Measurements from ENCODE around the genes FAM168A, DNAJB13 and RPS3.

GRCh38 chr11:73367983-73368716, 8.0 kb upstream of the RELT start:
- RRBS, result no CpG with 5 or more reads among the region's 8 CpGs

- RRBS, result 2% methylated on average over 11 of the region's 32 CpGs
These were observed 817 bp downstream of the RELT start for GRCh38 chr11:73376963-73377469.

- RRBS, result 100% methylated on average over 1 of the region's 16 CpGs
These were observed 9.9 kb downstream of the RELT start for GRCh38 chr11:73385840-73386717.

GRCh38 chr11:73595588-73596099, 2.3 kb downstream of the FAM168A start:
- RRBS, result no CpG with 5 or more reads among the region's 6 CpGs

GRCh38 chr11:73597346-73598427, at the start of gene FAM168A:
TSS of gene FAM168A (minus strand) at chr11:73598112.
- RRBS, result 1% methylated on average over 50 of the region's 83 CpGs

DNA sequence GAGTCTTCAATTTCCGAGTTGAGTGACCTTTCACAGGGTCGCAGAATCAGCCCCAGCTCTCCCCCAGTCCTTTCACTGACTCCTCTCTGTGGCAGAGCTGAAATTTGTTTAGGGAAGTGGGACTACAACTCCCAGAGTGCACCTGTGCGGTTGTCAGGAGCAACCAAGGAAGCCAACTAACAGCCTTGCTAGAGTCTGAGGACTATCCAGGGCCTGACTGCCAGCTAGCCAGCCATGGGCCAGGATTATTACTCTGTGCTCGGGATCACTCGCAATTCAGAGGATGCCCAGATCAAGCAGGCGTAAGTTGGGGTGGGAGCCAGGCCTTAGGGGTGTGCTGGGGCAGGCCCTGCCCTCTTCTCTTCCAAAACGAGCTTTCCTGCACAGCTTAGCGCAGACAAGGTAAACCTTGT, at the start of gene DNAJB13:
TSS of gene DNAJB13 (plus strand) at position 191 of the 413 bp plus-strand sequence.
- RRBS, result no CpG with 5 or more reads among the region's 8 CpGs

- RRBS, result no CpG with 5 or more reads among the region's 10 CpGs
These were observed 13.7 kb upstream of the UCP3 start for GRCh38 chr11:74022452-74023130.

- RRBS, result no CpG with 5 or more reads among the region's 5 CpGs
These were observed 60.3 kb upstream of the UCP3 start for GRCh38 chr11:74069047-74069658.

DNA sequence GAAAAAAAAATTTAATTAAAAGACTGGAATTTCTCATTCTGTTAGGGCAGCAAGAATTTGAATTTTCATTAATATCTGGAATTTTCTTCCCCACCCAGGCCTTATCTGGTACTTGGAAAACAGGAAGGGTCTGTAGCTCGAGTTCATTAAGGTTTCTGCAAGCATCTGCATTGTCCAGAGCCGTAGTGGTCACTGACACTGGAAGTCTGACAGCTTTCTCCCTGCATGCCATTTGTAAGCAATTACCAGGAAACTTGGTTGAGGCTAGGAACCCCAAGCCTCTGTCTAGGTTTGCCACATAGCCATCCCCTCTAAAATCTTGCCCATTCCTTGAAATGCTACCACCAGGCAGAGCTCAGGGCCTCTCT, 5.4 kb upstream of the PGM2L1 start:
- RRBS, result no CpG with 5 or more reads among the region's 2 CpGs

DNA sequence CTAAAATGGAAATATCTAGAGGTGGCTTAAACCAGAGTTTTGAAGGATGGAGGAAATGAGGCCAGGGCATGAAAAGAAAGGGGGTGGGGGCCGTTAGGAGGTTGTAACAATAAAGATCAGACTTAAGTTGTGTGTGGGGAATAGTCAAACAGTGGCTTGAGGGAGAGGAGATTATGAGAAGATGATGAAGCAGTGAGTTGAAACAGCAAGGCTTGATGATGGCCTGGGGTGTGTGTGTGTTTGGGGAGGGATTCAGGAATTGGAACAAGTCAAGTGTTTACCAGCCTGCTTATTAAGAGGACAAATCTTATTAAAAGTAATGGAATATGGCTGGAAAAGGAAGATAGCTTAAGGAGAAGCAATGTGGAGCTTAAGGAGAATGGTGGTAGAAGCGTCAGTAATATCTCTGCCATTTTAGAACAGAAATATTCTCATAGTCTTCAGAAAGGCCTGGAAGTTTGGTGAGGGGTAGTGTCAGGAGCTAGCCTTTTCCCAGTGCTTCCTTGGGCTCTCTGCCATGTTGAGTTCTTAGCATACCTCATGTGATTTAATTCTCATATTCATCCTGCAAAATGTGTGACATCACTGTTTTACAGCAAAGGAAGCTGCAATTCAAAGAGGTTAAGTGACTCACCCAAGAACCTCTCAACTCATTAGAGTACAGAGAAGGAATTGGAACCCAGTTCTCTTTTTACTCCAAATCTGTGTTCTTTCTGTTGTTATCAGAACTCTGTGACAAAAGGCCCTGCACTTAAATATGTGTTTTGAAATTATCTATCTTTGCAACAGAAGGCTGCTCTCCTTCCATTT, 71.9 kb downstream of the RNF169 start:
- RRBS, result no CpG with 5 or more reads among the region's 2 CpGs

- RRBS, result no CpG with 5 or more reads among the region's 2 CpGs
These were observed 90.0 kb downstream of the RNF169 start for GRCh38 chr11:74838570-74839197.

DNA sequence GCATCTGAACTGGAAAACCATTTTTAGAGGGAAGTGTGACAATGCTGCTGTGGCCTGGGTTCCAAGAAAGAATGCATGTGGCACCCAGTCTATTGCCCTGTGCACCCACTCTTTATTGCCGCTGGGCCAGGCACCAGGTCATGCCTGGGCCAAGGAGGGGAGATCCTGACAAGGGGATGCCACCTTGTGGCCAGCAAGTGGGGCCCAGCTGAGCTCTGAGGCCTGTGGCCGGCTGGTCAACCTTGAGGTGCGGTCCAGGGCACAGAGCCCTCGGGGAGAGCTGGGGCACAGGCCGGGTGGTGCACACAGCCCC, 94.2 kb downstream of the RNF169 start:
- RRBS, result 100% methylated on average over 2 of the region's 5 CpGs

GRCh38 chr11:75139963-75140642, 10.8 kb upstream of the SLCO2B1 start:
- RRBS, result no CpG with 5 or more reads among the region's 19 CpGs

DNA sequence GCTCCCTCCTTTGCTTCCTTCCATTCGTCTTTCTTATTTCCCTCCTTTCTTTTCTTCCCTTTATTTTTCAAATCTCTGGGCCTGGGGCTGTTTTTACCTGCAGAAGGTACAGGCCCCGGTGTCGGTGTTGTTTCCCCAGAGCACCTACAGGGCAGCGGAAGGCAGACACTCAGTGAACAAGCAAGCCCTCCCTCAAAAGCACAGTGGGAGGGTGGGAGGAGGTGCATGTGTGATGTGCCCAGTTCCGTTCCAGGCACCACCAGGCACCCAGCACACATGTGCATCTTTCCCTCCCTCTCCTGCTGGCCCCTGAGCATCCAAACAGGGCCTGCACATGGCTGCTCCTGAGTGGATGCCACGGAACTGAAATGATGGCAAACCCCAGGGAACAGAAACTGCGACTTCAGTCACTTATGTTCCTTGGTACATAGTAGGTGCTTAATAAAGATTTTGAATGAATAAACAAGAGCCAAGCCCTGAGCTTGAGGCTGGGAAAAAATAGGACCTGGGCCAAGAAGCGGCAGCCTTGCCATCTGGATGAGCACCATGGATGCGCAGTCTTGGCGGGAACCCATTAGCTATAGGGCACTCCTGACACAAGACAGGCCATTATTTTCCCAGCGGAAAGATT, 47.8 kb downstream of the ARRB1 start:
- RRBS, result no CpG with 5 or more reads among the region's 11 CpGs

GRCh38 chr11:75372577-75372780, 21.0 kb upstream of the ARRB1 start:
- RRBS, result no CpG with 5 or more reads among the region's 1 CpG

DNA sequence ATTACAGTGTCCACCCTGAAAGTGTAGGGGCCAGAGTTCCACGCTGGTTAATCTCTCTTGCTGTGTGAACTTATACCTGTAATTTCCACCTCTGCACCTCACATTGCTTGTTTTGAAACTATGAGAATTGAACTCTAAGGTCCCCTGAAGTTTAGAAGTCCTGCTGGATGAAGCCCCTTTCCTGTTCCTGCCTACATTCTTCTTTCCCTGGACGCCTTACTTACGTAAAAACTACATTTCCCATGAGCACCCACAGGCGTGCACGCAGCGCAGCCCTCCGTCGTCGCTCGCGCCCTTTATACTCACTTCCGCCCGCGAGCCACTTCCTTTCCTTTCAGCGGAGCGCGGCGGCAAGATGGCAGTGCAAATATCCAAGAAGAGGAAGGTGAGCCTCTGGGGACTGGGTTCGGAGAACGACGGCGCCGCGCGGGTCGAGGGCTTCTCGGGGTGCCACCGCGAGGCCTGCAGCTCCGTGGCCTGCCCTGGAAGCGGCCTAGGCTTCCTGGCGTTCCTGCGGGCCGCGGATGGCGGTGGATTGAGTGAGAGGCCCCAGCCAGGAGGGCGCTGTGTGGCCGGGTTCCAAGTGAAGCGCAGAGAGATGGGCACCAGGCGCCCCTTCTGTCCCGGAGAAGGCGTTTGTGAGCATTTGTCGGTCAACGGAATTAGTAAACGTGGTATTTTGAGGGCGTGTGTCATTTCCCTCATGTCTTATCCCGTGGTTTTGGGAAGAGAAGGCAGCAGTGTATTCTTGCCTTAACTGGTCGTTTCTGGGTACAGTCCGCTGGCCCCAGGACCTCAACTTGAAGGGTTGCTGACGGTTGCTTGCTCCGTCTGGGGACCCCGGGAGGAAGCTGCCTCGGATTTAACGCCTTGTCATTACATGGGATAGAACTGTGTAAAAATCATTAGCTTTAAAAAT, at the start of gene RPS3:
TSS of gene RPS3 (plus strand) at position 326 of the 919 bp plus-strand sequence.
- RRBS, result 2% methylated on average over 4 of the region's 54 CpGs

GRCh38 chr11:75401156-75401827, 2.0 kb downstream of the RPS3 start:
- RRBS, result 88% methylated on average over 1 of the region's 13 CpGs

DNA sequence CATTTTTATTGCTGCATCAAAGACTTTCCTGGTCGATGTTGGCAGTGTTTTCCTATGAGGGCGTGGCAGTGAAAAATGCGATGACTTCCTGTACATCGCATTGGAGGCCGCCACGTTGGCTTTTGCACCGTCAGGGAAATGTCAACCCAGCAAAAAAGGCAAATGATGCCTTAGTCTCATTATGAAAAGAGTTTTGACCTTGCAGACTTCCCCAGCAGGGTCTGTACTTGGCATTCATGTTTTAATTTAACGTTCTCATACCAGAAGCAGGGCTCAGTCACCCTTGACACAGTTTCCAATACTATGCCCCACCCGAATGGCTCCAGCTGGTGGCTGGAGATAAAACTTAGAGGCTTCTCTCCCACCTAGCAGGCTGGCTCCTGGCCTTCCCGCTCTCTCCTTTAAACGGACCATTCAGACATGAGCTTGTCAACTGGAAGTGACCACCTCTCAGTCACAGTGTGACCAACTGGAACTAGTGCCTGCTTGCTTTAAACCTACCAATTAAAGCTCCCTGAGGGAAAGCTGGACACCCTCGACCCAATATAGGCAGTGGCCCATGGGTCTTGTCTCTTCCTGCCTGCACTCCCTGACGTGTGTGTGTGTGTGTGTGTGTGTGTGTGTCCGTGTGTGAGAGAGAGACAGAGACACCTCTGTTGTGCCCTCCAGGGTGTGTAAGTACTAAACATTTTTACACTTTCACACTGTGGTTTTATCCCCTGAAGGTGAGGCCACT, 8.7 kb upstream of the GDPD5 start:
- RRBS, result no CpG with 5 or more reads among the region's 14 CpGs

- RRBS, result no CpG with 5 or more reads among the region's 22 CpGs
These were observed 7.6 kb upstream of the SERPINH1 start for GRCh38 chr11:75554191-75555105.

- RRBS, result no CpG with 5 or more reads among the region's 14 CpGs
These were observed 11.3 kb downstream of the SERPINH1 start for GRCh38 chr11:75573101-75574099.